Colonic mucosa (tissue), 1 donor: ENCODE measurements around a stretch of chr10.

DNA sequence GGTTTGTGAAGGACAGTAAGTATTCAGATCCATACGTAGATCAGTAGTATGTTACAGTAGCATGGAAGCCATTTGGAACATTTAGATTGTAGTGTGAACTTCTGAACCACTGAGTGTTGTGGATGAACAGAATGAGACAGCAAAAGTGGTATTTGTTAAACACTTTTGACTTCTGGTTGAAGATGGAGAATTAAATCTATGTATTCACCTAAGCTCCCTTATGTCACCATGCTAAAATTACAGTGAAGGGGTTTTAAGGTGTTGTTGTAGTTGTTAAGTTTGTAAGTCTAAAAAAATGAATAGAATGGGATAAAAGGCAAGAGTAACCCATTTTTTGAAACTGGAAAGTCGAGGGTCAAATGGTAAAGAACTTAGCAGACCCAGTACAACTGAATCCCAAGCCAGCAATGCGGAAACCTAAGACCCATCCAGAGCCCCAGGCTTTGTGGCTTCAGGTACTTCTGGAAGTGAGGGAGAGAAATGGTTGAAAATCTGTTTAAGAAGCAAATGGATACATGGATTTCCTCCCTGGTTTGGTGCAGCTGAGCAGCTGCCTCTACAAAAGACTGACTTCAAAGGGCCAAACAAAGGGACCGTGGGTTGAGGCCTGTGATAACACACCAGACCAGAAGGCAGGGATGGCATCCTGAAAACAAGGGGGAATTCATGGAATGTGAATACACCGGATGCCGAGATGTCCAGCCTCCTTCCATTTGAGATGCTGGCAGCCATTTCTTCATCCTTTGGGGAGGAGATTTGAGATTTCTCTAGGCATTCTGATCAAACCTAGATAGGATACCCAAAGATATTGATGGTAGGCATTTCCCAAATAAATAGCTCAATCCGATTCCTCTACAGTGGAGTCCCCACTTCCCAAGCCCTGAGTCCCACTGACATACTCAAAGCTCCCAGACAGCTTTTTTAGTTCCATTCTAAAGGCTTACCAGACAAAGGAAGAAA is 36.7 kb downstream of the TAF3 start:
- PRO-cap: no peak

- PRO-cap: no peak
These were observed 39.5 kb upstream of the GATA3 start for GRCh38 chr10:8014767-8015587.

GRCh38 chr10:8062780-8063517 is 8.5 kb downstream of the GATA3 start:
- PRO-cap: no peak

DNA sequence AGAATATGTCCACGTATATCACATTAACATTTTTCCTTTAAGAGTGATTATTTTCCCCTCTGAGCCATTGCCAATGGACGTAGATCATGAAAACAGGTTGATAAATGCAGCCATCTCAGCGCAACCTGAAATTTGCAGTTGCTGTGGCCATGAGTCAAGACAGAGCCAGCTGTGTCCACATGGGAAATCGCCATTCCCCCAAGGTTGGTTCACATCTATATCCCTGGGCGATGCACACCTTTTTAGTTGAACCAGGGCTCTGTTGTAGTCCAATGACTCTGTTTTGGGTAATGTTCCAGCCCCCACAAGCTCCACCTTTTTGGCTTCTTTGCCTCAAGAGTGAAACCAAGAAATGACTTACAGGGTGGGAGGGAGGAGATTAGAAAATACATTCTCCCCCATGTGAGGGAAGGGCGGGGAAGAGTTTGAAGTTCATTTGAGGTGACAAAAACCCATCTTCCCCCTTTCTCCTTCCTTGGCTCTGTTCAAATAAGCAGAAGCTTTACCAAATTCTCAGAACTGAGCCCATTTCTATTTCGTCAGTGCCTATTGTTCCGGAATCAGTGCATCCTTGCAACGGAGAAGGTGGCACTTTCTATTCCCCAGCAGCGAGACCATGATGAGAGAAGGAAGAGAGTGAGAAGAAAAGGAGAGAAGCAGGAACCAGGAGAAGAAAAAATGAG is 82.8 kb downstream of the GATA3 start:
- PRO-cap: no peak

DNA sequence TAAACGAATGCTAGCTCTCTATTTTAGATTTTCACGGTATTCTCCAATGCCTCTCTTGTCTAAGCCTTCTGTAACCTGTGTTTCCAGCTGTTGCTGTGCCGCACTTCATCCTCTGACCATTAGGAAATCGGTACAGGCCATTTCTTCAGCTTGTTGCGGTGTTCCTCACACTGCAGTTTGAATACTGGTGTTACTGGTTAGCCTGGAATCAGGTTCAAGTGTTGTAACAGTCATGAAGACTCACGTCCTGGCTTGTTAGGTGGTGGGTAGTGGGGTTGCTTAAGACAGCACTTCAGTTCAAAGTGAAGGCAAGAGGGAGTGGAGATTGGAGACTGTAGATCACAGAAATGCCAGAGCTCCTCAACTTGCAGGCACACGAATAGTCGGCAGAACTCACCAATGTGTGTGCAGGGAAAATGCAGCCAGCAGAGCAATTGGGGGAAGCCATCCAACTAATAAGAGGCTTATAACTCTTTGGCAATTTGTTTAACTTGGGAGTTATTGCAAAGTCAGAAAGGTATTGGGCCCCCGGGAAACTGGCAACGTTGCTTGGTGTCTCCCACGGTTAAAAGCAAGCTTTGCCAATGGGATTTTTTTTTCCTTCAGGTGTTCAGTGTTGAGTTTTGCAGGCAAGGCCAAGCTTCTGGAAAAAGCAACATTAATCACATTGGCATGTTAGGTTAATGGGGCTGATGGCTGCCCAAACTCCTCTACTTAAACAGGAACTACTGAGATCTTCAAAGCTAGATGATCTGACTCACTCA is 380.8 kb downstream of the GATA3 start:
- PRO-cap: no peak

GRCh38 chr10:10044859-10045354 is 972.8 kb upstream of the CELF2 start:
- PRO-cap: no peak

GRCh38 chr10:10794673-10795288 is 222.9 kb upstream of the CELF2 start:
- PRO-cap: no peak

DNA sequence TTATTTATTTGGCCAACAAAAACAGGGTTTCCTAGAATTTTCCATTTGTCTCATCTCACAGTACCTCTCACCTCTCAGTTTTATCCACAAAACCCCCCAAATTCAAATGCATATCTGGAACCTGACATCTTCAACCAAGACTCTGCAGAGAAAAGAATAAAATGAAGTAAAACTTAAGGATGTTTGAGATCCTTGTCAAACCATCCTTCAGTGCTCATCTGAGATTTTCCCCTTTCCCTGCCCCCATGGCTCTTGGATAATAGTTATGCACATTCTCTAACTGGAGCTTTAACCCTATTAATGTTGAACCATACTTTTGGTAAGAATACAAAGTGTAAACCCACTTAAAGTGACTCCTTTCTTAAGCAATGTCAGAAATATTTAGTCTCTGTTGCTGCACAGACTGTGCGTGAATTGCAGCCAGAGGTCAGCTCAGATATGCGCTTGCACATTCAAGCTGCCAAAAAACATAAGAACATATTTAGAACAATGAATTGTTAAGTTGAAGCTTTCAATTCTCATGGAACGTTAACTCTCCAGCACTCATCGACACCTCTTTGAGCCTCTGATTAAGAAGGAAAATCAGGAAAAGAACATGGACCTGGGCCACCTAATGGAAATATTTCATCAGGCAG is 193.2 kb upstream of the CELF2 start:
- PRO-cap: no peak

DNA sequence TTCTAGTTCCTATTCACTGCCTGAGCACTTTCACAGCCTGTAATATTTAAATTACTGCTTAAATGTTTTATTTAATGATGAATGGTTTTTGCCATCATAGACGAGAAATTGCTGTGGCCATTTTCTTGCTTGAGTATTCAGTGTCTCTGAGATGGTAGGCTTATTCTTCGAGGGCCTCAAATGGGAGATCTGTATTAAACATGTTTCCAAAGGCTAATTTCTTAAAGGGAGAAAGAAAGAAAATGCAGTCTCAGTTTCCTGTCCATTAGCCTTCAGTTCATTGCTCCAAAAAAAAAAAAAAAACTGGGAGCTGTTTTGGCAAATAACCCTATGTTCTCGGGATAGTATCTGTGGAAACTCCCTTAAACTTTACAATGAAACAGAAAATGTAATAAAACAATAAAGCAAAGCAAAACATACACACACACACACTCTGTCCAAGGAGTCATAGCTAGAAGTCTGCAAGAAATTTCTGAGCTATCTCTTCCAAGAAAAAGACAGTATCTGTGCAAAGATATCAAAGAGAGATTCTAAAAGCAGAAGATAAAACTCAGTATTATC is 172.5 kb upstream of the CELF2 start:
- PRO-cap: no peak

DNA sequence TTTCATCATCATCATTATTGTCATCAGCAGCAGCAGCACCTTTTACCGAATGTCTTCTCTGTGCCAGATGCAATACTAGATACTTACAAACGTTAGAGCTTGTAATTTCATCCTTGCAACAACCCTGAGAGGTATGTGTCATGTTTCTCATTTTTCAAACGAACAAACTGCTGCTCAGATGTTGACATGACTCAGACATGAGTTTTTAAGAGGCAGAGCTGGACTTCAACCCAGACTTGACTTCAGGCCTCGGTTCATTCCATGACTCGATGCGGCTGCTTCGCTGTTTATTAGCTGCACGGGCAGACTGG is 126.3 kb upstream of the CELF2 start:
- PRO-cap: no peak

GRCh38 chr10:11046562-11046846 is 28.8 kb downstream of the CELF2 start:
- PRO-cap: no peak

GRCh38 chr10:11046904-11047103 is 29.1 kb downstream of the CELF2 start:
- PRO-cap: no peak

DNA sequence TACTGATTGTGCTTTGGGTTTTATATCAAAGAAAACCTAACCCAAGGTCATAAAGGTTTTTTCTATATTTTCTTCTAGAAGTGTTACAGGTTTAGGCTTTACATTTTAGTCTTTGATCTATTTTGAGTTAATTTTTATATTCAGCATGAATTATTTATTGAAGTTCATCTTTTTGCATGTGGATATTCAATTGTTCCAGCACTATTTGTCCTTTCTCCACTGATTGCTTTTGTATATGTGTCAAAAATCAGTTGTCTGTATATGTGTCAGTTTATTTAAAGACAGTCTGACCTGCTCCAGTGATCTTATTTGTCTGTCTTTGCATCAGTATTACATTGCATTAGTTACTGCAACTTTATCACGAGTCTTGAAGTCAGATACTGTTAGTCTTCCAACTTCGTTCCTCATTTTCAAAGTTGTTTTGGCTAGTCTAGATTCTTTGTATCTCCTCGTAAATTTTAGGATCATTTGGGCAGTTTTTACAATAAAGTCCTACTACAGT is 166.3 kb downstream of the CELF2 start:
- PRO-cap: no peak

- PRO-cap: no peak
These were observed 190.5 kb downstream of the CELF2 start for GRCh38 chr10:11207756-11208916.

DNA sequence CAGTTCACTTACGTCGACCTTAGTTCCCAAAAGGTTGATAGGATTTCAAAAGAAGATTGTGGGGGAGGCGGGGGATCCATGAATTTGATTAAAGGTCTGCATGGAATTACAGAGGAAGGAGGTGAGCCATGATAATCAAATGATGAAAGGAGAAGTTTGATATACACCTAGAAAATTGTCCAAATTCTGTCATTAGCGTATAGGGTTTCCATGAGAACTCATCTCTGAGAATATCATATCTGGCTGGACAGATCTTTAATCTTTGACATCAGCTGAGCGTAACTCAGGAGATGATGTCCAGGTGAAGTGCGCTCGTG is 206.7 kb downstream of the CELF2 start:
- PRO-cap: no peak

DNA sequence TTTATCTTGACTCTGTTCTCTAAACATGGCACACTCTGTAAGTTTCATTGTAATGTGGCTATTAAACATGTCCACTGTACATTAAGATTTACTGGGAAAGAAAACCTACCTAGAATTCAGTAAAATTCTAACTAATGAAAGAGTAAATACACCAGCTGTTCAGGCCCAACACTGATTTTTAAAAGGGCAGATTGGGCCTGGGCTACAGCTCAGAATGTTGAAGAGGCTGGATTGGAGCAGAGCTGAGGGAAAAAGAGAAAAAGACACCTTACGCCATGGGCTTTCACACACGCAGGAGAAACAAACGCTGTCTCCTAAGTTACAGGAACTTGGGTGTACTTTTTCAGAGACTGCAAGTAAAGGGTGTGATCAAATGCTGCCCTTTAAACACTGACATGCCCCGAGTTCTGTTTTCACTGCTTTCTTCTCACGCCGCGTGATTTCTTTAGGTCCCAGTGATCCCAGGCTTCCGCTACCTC is 215.3 kb downstream of the CELF2 start:
- PRO-cap: no peak

DNA sequence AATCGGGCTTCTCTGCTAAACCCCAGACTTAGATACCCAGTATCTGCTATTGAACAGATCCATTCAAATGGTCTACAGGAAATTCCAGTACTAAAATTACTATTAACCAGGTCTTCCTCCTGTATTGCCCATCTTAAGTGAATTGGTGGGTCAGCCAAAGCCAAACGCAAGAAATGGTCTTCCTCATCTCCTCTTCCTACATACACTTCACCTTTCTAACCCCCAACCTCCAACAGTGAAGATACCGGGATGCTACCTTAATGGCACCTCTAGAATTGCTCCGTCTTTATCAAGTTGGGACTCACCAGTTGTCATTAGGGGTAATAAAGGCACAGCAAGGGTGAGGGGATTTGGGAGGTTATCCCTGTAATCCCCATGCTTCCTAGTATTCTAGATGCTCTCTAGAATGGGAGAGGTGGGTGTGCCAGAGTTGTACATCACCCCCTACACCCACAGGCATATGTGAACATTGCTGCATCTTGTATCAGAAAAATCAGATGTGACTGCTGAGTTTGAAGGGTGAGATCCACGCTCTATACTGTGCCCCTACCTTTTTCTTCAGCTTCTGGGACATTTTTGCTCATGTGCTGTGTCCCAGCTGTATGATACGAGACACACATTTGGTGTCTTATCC is 215.9 kb downstream of the CELF2 start:
- PRO-cap: unidirectional peak, minus-strand start at position 173 of the sequence

DNA sequence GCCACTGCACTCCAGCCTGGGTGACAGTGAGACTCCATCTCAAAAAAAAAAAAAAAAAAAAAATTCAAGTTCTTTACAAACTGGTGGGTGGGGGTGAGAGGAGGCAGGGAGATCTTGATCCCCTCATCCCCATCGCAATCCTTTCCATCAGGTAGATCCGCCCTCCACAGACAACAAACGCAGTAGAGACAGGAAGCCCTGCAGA is 216.9 kb downstream of the CELF2 start:
- PRO-cap: no peak

DNA sequence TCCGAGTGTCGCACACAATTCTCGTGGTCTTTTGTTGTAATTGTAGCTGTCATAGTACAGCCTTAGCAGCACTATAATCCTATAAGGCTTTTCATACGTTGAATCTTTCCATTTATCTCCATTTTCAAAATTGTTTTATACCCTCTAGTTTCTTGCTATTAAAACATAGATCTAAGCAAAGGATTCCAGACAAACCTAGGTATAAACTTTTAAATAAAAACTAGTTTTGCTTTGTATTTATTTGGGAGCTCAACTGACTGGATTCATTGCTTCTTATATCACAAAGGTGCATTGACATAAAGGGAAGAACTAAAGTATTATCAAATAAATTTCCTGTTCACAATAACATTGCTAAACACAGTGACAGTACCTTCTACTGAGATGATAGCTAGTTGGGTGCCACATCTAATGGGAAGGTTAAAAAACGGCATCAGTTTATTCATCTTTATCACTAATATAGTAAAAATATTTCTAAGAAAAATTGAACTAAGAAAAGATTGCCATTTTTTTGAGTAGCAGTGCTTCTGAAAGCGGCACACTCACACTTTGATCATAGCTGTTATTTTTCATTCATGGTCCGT is 220.7 kb downstream of the CELF2 start:
- PRO-cap: no peak

DNA sequence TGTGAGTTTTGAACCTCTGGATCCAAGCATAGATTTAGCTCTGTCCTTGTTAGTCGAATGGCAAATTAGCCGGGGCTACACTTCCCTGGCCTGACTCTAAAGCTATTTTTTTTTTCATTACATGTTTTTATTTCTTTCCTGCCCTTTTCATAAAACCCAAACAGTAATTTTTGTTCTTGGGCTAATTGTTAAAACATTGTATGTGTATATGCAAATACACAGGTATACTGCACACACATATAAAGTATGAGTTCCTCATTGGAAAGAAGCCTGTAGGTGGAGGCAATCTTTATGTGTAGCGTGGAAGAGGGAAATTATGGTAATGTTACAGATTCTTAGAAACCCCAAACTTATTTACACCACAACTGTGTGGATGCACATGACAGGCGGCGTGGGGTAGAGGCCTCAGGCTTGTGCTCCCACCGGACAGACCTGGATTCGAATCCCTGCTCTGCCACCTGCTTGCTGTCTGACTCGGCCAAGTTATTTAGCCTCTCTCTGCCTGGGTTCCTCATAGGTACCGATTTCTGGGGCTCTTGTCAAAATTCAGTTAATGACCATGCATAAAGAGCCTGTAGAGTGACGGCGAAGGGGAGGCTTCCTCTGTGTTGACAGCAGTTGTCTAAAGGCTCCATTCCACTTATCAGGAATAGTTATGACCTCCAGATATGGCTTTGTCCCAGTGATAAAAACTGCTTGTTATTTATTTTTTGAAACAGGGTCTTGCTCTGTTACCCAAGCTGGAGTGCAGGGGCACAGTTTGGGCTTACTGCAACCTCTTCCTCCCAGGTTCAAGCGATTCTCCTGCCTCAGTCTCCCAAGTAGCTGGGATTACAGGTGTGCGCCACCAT is 223.1 kb downstream of the CELF2 start:
- PRO-cap: no peak